LNCaP clone FGC (cell line): ENCODE measurements around the gene CYP2C9.

DNA sequence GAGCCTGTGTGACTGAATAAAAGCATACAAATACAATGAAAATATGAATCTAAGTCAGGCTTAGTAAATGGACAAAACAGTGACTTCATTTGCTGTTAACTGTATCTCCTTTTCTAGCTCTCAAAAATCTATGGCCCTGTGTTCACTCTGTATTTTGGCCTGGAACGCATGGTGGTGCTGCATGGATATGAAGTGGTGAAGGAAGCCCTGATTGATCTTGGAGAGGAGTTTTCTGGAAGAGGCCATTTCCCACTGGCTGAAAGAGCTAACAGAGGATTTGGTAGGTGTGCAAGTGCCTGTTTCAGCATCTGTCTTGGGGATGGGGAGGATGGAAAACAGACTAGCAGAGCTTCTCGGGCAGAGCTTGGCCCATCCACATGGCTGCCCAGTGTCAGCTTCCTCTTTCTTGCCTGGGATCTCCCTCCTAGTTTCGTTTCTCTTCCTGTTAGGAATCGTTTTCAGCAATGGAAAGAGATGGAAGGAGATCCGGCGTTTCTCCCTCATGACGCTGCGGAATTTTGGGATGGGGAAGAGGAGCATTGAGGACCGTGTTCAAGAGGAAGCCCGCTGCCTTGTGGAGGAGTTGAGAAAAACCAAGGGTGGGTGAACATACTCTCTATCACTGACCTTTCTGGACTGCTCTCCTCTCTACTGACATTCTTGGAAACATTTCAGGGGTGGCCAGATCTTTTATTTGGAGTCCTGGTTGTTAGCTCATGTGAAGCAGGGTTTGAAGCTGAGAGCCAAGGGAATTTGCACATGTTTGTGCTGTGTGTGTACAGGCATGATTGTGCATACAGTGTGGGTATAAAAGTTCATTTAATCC, 12.7 kb downstream of the CYP2C19 start:
- RRBS, 2 experiments = no CpG with 5 or more reads among the region's 10 CpGs

DNA sequence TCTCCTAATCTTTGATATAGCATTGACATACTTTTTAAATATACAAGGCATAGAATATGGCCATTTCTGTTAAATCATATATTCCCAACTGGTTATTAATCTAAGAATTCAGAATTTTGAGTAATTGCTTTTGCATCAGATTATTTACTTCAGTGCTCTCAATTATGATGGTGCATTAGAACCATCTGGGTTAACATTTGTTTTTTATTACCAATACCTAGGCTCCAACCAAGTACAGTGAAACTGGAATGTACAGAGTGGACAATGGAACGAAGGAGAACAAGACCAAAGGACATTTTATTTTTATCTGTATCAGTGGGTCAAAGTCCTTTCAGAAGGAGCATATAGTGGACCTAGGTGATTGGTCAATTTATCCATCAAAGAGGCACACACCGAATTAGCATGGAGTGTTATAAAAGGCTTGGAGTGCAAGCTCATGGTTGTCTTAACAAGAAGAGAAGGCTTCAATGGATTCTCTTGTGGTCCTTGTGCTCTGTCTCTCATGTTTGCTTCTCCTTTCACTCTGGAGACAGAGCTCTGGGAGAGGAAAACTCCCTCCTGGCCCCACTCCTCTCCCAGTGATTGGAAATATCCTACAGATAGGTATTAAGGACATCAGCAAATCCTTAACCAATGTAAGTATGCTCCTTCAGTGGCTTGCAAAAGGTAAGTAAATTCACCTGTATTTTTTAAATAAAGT, at the start of gene CYP2C9:
Gene CYP2C9 (plus strand): TSS at position 443 of the 700 bp plus-strand sequence.
- RRBS, 2 experiments = no CpG with 5 or more reads among the region's 2 CpGs

GRCh38 chr10:95038148-95038377, 31.2 kb downstream of the CYP2C8 start:
- RRBS, 2 experiments = no CpG with 5 or more reads among the region's 1 CpG

GRCh38 chr10:95116723-95117170, 47.5 kb upstream of the CYP2C8 start:
- RRBS, 2 experiments = no CpG with 5 or more reads among the region's 1 CpG

- RRBS, 2 experiments = no CpG with 5 or more reads among the region's 2 CpGs
These were observed 47.8 kb upstream of the CYP2C8 start for GRCh38 chr10:95117171-95117501.

- RRBS, 2 experiments = no CpG with 5 or more reads among the region's 4 CpGs
These were observed 30.1 kb downstream of the PDLIM1 start for GRCh38 chr10:95260520-95261209.

GRCh38 chr10:95443568-95444083, 117.5 kb downstream of the SORBS1 start:
- RRBS, 2 experiments = no CpG with 5 or more reads among the region's 3 CpGs

DNA sequence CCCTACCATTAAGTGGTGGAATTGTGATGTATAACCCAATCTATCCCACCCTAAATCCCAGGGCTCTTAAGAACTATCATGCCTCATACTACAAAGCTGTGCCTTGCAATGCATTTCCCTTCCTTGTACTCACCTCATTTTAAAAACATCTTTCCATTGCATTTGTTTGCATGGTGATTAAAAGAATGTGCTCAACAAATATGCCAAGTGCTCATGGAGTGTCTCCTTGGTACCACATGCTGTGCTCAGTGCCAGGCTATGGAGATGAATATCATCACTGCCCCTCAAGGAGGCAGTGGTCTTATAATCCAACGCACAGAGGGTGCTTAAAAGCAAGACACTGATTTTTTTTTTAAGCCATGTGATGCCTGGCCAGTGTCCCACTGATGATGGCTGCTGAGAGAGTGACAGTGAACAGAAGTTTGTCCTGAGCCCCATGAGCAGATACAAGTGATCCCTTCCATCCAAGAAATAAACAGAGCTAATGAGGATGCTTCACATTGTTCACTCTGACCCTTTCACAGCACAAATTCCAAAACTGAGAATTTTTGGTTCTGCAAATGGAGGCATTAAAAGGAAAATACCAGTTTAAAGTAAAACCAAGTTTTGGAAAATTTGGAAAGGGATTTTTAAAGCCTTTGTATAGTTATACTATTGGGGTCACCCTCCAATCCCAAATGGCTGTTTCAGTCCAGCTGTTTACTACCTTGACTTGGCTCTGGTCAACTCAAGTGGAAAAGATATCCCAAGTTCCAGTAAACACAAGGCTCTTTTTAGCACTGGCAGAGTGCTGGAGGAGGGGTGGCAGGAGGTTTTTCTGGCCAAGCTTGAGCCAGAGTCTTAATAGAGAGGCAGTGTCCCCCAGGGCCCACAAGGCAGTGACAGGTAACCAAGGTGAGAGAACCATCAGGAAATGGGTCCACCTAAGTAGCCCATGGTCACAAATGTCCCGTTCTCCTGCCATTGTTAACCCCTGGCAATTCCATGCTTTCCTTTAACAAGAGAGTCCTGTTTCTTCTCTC, 97.9 kb downstream of the SORBS1 start:
- RRBS, 2 experiments = no CpG with 5 or more reads among the region's 2 CpGs

- RRBS, 2 experiments = no CpG with 5 or more reads among the region's 7 CpGs
These were observed 84.2 kb downstream of the SORBS1 start for GRCh38 chr10:95476664-95477668.

- RRBS, 2 experiments = no CpG with 5 or more reads among the region's 10 CpGs
These were observed 11.4 kb upstream of the ZNF518A start for GRCh38 chr10:96118661-96119045.

- RRBS, 2 experiments = no CpG with 5 or more reads among the region's 5 CpGs
These were observed 5.7 kb upstream of the ZNF518A start for GRCh38 chr10:96124043-96125092.

DNA sequence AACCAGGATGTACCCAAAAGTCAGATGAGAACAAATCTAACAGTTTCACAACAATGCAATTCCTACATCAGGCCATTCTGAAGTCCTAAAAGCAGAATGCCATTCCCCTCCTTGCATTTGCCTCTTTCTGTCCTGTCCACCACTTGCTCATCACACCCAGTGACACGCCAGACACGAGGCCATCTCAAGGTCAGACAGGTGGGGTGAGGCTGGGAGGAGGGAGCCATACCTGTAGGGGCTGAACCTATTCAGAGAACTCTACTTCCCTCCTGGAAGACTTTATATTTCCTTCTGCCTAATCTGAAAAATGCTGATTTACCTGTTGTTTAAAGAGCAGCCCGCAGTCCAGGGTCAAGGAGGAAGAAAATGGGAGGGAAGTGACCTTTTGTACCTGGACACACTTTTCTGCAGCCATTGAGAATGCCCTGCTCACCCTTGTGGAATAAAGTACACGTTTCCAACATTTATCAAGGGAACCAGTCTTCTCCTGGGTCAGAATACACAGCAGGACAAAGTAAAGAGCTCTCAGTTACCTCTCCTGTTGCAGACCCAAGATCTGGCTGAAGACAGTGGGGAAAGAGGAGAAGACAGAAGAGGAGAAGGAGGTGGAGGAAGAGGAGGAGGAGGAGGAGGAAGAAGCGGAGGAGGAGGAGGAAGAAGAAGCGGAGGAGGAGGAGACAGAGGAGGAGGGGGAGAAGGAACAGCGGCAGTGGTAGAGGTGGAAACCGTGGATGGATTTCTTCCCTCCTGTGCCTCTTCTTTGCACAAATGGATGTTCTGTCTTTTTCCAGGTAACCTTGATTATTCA, 1.1 kb upstream of the BLNK start:
- RRBS, 2 experiments = no CpG with 5 or more reads among the region's 8 CpGs

DNA sequence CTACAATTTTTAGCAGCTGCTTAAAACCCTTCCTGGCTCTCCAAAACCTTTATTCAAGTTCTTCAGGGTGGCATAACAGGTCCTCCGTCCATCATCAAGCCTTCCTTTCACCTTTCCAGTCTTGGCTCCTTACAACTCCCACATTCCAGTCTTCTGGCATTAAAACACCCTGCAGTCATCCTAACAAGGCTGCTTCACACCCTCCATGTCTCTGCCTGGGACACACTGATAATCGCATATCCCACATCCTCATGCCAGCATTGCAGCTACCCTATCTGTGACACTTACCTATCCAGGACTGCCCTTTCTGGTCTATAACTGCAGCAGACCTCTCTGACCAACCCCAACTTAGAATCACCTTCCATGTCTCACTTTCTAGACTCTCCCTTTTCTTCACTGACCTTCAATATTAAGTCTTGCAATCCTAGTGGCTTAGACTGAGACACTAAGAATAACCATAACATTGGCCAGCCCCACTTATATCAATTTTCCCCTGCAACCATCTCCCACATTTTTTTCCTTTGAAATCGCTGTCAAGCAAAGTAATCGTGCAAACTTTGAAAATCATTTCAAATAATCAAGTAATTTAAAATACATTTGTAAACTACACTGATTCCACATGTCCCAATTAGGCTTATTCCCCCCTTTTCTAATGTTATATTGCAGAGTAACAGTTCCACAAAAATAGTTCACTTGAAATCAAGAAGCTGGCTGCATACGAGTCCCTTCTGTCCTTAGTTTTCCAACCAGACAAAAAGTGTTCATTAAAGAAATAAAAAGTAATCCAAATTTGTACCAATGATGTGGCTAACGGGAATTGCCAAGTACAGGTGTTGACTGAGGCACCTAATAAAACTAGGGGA, 2.8 kb upstream of the TLL2 start:
- RRBS, 2 experiments = no CpG with 5 or more reads among the region's 6 CpGs

- RRBS, 2 experiments = no CpG with 5 or more reads among the region's 2 CpGs
These were observed 19.3 kb downstream of the TM9SF3 start for GRCh38 chr10:96567432-96567905.

GRCh38 chr10:96576406-96576835, 10.4 kb downstream of the TM9SF3 start:
- RRBS, 2 experiments = no CpG with 5 or more reads among the region's 1 CpG

DNA sequence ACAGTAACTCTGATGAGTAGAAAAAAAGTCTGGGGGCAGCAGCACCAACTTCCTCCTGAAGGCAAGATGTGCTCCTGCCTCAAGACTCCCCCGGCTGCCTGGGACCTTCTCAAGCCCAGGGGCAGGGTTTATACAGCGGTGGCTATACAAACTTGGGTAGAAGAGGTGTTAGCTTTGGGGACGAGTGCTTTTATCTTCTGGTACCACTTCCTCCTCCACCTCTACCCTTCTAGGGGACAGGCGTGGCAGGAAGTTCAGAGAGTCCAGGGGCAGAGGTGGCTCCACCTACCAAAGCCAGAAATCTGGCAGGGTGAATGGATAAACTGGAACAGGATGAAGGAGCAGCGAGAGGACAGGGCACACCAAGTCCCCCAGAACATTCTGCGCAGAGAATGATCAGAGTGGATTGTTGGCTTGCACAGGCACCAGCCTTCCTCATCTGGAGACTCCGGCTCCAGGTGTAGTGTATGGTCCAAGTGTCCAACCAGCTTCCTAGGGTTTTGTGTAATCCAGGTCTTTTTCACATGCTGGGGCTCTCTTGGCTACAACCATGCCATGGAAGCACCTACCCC, 24.0 kb upstream of the TM9SF3 start:
- RRBS, 2 experiments = no CpG with 5 or more reads among the region's 7 CpGs

GRCh38 chr10:96637617-96638173, 50.9 kb upstream of the TM9SF3 start:
- RRBS, 2 experiments = no CpG with 5 or more reads among the region's 5 CpGs